Lower leg skin (tissue), 2 donors: ENCODE measurements around the gene ARL6IP5.

- PRO-cap, result no peak
- RAMPAGE, long total RNA, 2 experiments, result no peak in any of the 2 experiments
These were observed 16.8 kb downstream of the EOGT start for GRCh38 chr3:68996701-68996992.

DNA sequence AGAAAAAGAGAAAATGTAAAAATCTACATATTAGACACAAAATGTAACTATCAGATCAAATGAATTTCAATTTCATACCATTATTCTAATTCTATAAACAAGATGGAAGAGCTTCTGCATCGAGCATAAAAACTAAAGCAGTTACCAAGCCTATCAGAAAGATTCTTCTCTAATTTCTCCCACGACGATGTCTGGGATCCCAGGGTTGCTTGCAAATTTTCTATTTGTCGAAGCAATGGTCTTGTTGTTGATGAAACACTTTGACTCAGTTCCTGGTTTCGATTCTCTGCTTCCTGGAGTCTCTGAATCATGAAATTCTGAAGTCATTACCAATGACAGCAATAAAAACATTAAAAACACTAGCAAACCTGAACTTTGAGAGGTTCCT is 18.7 kb downstream of the TMF1 start:
- PRO-cap, result no peak
- RAMPAGE, long total RNA, 2 experiments, result no peak in any of the 2 experiments

DNA sequence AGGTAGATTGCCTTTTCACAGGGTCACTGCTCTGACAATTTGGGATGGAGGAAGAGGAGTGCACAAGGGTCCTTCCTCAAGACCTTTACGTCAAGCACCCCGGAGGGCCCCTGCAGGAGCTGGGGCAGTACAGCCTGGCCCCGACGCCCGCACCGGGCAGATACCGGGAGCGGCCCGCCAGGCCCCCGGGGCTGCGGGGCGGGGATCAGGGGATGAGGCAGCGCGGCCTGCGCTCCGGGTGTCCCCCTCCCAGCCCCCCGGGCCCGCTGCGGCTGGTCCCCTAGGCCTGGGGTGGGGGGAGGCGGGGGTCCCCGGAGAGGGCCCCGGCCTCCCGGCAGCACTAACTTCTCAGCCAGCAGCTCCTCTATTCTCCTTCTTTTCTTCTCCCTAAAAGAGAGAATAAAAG is 395 bp downstream of the UBA3 start:
- PRO-cap, result no peak
- RAMPAGE, long total RNA, 2 experiments, result no peak in any of the 2 experiments

DNA sequence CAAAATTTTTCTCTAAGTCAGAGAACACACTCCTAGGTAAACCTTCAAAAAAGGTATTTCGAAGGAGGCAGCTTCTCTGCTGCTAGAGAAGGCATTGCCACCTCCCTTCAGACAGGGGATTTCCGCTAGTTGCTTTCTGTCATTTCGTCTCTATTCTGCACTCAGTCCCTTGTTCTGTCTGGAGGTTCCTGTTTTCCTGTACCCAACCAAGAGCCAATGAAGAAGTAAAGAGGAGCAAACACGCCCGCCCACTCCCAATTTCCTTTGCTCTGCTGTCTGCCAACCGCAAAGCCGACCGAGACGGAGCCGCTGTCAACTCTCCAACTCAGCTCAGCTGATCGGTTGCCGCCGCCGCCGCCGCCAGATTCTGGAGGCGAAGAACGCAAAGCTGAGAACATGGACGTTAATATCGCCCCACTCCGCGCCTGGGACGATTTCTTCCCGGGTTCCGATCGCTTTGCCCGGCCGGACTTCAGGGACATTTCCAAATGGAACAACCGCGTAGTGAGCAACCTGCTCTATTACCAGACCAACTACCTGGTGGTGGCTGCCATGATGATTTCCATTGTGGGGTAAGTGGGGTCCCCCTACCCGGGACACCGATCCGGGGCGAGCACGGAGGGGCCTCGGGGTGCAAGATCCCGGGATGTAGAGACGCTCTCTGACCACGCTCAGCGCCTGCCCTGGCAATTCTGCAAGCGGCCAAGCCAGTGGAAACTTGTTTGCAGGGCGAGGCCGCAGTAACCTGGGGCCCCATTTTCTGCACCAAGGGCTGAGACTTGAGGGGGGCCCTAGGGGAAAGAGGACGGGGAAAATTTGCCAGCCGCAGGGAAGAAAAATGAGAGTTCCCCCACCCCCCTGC is at the start of gene ARL6IP5:
Gene ARL6IP5, plus strand, starts transcription at position 286 of the 862 bp plus-strand sequence.
- PRO-cap, result bidirectional peak, plus-strand start at position 363 of the sequence, minus-strand start at position 159 of the sequence
- RAMPAGE, long total RNA, 2 experiments, result start-site peak on the plus strand in 2 of 2 experiments, centred at positions 380 to 382 of the sequence, 356 to 424 reads per replicate

DNA sequence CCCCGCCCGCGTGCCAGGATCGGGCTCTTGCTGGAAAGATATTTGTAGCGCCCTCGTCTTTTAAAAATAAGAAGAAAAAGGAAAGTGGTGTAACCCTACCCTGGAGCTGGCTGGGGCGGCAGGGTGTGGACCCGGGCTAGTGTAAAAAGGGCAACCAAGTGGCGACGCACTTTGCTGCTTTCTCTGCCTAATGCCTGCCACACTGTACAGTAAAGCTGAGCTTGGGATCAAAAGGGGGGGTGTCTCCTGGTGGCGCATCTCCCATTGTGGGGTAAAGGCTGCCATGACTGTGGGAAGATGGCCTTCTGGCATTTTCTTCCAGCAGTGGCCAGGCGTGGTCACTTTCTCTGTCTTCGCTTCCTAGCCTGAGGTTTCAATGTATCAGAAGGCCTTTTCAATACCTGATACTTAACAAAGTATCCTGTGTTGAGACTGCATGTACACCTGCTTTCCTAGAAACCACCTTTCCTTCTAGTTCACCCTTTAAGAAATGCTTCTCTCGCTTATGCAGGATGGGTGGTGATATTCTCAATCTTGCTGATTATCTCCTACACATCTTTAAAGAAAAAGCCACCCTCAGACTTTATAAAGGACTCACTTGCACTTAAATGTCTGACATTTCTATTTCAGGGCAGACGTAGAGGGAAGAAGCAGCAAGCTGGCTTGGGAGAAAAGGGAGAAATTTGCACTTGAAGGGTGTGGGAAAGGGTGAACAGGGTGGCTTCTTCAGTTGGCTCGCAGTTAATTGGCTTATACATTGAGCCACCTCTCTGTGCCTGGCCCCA is 969 bp downstream of the ARL6IP5 start:
- PRO-cap, result bidirectional peak, plus-strand start at position 311 of the sequence, minus-strand start at position 68 of the sequence; bidirectional peak, plus-strand start outside the sequence, minus-strand start at position 685 of the sequence
- RAMPAGE, long total RNA, 2 experiments, result no peak in any of the 2 experiments

- PRO-cap, result no peak
- RAMPAGE, long total RNA, 2 experiments, result no peak in any of the 2 experiments
These were observed 10.9 kb downstream of the ARL6IP5 start for GRCh38 chr3:69095657-69096115.

DNA sequence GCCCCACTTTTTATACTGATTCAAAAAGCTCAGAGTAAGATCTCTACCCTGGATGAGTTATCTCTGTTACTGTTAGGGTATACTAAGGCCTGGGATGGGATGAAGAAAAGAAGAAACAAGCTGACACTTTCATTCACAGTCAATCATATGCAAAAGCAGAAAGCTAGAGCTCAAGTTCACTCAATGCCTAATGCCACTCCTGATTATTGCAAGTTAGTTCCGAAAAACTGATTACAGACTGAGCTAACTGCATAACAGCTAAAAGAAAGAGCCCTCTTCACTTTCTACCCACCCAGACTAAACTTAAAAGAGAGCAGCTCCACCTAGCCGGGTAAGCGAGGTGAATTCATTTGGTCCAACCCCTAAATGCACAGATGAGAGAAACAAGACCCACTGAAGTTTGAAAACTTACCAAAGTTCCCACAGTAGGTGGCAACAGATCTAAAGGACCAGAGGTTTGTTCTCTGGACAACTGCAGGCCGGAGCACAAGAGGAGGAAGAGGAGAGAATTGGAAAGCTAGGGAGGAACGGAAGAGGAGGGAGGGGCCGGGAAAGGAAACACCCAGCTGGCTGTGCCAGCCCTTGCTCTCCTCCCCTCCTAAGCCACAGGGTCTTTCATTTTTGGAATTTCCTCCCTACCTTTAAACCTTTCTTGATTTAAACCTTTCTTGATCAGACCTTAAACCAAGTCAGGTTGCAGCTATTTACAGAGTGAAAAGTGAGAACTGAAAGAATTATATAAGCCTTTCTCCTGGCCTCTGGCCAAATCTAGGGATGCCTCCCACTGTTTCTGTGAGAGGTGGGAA is 114.5 kb upstream of the LMOD3 start:
- PRO-cap, result no peak
- RAMPAGE, long total RNA, 2 experiments, result start-site peak on the minus strand in 1 of 2 experiments, centred at position 484 of the sequence, 45 reads per replicate

DNA sequence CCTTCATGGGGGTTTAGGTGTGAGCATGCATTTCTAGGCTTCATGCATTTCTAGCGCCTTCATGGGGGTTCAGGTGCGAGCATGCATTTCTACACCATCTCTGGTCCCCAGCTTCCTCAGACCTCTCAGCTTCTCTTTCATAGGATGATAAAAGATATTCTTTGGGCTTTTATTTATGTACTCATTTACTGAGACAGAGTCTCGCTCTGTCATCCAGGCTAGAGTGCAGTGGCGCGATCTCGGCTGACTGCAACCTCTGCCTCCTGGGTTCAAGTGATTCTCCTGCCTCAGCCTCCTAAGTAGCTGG is 115.1 kb upstream of the LMOD3 start:
- PRO-cap, result no peak
- RAMPAGE, long total RNA, 2 experiments, result no peak in any of the 2 experiments

GRCh38 chr3:69326762-69327427 is 59.0 kb downstream of the FRMD4B start:
- PRO-cap, result no peak
- RAMPAGE, long total RNA, 2 experiments, result no peak in any of the 2 experiments

DNA sequence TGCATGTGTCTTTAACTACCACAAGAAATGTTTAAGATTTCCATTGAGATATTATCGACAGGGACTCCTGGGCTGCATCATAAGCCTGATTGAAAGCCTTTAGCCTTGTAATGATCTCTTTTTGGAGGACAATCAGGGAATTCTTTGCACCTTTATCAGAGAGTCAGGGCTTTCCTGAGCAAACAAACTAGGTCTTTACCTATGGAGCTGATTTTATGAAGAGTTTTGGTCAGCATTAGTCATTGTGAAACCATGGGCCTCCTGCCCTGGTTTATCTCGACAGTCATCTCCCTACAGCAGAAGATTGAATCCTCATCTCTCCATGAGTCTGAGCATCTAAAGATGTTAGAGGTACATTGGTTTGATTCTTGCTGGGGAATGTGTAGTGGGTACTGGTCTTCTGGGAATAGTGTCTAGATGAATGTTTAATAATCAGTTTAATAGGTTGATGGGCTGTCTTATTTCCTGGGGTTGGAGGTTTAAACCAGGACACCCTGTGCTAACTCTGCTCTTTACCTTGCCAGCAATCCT is 23.2 kb downstream of the MITF start:
- PRO-cap, result no peak
- RAMPAGE, long total RNA, 2 experiments, result start-site peak on the plus strand in 2 of 2 experiments, centred at positions 301 to 415 of the sequence, 7 to 14 reads per replicate

DNA sequence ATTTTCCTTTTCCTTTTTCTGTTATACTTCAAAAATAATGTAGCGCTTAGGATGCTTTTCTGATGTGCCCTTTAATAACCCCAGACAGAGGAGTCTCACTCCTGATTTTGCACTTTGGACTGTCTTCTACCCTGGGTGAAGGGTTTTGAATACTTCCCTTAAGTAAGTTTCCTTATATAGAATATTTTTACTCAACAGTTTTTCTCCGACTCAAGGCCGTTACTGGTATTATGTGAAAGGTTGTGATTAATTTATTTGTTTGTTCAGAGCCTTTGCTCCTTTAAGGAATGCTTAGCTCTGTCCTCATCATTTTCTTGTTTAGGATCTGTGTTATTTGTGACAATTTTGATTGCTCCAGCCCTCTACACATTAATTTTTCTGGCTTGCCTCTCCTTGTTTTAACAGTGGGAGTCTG is 25.3 kb downstream of the MITF start:
- PRO-cap, result no peak
- RAMPAGE, long total RNA, 2 experiments, result no peak in any of the 2 experiments

- PRO-cap, result no peak
- RAMPAGE, long total RNA, 2 experiments, result start-site peak on the plus strand in 1 of 2 experiments, at chr3:69866220-69866284 at its widest, 7 reads per replicate
These were observed 126.7 kb downstream of the MITF start for GRCh38 chr3:69865783-69866533.

GRCh38 chr3:69929873-69930512 is 190.7 kb downstream of the MITF start:
- PRO-cap, result no peak
- RAMPAGE, long total RNA, 2 experiments, result no peak in any of the 2 experiments

GRCh38 chr3:70956890-70957929 is 626.3 kb downstream of the FOXP1 start:
- PRO-cap, result no peak
- RAMPAGE, long total RNA, 2 experiments, result no peak in any of the 2 experiments

GRCh38 chr3:71048789-71049467 is 534.6 kb downstream of the FOXP1 start:
- PRO-cap, result no peak
- RAMPAGE, long total RNA, 2 experiments, result no peak in any of the 2 experiments

- PRO-cap, result no peak
- RAMPAGE, long total RNA, 2 experiments, result no peak in any of the 2 experiments
These were observed 518.1 kb downstream of the FOXP1 start for GRCh38 chr3:71065467-71065728.

GRCh38 chr3:71080456-71081272 is 502.9 kb downstream of the FOXP1 start:
- PRO-cap, result no peak
- RAMPAGE, long total RNA, 2 experiments, result no peak in any of the 2 experiments

- PRO-cap, result no peak
- RAMPAGE, long total RNA, 2 experiments, result no peak in any of the 2 experiments
These were observed 338.5 kb downstream of the FOXP1 start for GRCh38 chr3:71244974-71245410.

DNA sequence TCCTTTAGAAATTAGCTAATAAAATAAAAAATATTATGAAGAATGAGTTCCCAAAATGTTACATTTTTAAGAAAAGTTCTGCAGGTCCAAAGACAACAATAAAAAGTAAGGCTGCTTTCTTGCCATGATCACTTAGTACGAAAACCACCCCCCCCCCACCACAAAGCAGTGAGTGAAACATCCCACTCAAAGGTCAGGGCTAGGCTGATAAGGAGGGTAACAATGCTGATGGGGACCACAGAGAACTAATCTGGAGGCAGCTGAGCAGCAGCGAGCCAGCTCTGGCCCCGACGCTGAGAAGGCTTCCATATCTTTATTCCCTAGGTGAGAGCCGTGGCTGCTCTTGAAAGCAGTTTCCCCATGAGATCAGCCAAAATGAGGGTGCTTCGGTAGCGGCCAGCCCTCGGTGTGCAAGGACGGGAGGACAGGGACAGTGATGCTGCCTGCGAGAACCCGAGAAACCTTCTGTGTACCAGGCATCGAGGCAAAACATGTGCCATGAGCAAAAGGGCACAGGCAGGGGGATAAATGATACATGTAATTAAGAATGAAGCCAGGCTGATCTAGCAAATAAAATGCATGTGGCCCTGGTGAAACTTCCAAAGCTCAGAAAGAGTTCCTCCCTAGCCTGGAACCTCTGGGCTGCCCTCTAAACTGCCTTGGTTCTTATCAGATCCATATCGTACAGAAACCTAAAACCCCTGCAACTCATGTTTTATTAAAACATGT is 337.5 kb downstream of the FOXP1 start:
- PRO-cap, result no peak
- RAMPAGE, long total RNA, 2 experiments, result no peak in any of the 2 experiments

DNA sequence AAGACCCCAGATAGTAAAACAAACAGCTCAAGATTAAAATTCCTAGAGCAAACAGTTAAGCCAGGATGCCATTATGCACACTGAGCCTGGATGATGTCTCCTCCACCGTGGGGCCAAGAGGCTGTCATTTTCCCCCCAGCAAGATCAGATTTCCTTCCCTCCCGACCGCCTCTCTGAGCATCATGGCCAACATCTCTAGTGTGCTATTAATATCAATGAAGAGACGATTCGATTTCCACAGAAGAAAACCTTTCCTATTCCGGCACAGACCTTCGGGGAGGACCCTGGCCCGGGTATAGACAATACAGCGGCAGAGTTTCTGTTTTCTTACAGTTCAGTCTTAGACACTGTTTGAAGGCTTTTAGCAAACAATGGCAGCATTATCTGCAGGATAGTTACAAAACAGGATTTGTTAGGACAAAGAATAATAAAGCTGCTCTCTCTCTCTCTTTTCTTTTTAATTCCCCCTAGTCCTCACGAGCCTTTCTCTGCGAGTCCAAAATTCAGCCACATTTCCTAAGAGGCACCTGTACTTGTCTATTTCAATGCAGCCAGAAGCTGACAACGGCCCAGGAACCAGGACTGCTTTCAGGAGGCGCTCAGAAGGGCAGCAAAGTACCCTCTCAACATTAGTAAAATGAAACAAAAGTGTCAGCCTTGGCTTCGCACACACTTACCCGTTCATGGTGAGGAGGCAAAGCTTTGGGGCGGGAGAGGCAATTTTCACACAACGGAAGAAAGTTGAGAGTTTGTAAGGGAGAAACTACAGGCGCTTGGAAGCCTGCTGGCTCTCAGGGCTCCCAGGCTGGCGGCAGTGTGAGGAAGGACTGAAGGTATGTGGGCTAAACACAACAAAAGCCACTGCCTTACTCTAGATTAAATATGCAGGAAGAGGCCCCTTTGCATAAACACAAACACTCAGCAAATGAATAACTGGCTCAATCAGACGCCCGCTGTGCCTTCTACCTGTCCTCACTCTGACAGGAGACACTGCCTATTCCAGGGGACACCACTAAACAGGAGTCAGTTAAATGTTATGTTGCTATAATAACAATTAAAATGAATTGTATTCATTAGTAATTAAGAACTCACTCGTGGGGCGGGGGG is 278.0 kb downstream of the FOXP1 start:
- PRO-cap, result no peak
- RAMPAGE, long total RNA, 2 experiments, result no peak in any of the 2 experiments